ENCODE results near the genes HSPA2, RAB15 and MAX.

- RRBS: no CpG with 5 or more reads among the region's 7 CpGs
These were observed 3.3 kb downstream of the MTHFD1 start for GRCh38 chr14:64391365-64391842.

DNA sequence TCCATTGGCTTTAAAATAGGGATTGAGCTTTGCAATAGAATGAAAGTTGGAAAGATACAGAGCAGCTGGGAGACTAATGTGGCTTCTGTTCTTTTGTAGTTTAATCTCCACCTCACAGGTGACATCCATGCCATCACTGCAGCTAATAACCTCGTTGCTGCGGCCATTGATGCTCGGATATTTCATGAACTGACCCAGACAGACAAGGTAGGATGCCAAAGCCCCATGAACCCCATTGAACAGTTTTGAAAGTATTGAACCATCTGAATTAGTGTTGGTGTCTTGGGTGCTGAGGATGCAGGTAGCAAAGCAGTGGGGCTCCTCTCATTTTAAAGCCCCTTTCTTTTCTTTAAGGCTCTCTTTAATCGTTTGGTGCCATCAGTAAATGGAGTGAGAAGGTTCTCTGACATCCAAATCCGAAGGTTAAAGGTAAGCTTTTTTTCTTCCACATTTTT lies 33.8 kb upstream of the AKAP5 start:
- RRBS: no CpG with 5 or more reads among the region's 5 CpGs

DNA sequence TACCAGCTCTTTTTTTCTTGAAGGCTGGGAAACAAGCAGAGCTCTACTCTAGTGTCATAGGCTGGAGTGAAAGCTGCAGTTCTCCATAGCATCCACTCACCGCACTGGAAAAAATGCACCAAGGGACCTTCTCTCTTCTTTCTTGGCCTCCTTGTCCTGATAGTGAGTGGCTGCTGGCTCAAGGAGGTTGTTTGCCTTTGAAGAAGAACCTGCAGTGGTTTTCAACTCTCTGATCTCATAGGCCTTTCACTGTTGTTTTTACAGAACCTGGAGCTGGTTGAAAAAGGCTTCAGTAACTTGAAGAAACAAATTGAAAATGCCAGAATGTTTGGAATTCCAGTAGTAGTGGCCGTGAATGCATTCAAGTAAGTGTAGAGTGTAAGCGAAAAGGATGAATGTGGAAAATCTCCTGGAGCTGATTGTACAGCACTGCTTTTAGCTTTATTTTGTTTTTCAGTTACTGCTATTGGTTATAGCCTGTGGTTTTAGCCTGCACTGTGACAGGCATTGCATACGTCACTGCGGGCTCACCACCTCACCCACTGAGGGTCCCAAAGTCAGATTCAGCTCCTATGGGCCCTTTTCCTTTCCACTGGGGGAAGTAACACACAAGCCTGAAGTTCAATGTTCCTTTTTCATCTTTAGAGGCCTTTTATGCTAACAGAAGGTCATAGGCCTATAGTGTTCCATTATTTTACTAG lies 17.2 kb upstream of the AKAP5 start:
- RRBS: no CpG with 5 or more reads among the region's 5 CpGs

GRCh38 chr14:64501509-64502272 lies 1.9 kb downstream of the ZBTB25 start:
- RRBS: no CpG with 5 or more reads among the region's 10 CpGs

DNA sequence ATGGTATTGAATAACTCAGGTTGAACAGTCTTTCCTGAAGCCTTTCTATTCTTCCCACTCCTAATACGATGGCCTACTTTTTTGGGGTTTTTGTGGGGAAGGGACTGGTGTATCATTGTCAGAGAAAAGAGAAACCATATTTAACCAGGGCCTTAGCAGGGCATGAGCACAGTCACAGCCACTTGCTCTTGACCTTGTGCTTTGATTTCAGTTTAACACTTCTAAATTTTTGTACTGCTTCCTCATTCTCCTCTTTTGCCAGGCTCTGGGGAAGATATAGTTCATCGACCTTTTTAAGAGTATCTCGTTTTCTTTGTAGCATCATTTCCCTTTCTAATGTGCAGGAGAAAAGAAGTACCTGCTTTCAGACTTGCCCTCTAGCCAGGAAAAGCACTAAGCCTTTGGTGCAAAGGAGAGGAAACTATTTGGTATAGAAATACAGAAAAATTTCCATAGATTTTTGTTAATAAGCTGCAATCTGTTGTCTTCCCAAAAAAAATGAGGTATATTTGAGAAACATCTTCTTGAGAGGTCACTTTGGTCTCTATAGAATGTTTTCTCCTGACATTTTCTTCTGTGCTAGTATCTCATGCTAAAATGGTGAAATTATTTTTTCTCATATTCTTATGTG lies 2.2 kb downstream of the ZBTB1 start:
- RRBS: no CpG with 5 or more reads among the region's 3 CpGs

GRCh38 chr14:64510249-64510975 lies 5.8 kb downstream of the ZBTB1 start:
- RRBS: no CpG with 5 or more reads among the region's 1 CpG

DNA sequence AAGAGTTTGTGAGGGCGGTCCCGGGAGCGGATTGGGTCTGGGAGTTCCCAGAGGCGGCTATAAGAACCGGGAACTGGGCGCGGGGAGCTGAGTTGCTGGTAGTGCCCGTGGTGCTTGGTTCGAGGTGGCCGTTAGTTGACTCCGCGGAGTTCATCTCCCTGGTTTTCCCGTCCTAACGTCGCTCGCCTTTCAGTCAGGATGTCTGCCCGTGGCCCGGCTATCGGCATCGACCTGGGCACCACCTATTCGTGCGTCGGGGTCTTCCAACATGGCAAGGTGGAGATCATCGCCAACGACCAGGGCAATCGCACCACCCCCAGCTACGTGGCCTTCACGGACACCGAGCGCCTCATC lies at the start of gene HSPA2:
HSPA2 (plus strand) TSS at position 90 of the 354 bp plus-strand sequence.
- RRBS: 11% methylated on average over 2 of the region's 30 CpGs

DNA sequence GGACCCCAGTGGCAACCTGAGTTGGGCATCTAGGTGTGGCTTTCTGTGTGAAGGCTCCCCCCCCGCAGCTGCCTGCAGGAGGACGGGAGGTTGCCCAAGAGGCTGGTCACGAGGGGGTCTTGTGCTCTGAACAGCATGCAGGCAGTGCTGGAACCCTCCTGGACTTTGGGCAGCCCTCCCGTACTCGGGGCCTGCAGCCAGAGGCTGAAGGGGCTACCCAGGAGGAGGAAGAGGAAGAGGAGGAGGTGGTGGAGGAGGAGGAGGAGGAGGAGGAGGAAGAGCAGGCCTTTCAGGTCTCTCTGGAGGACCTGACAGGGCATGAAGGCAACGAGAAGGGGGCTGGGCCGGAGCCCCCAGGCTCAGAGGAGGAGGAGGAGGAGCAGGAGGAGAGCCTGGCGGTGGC lies 33.5 kb downstream of the PLEKHG3 start:
- RRBS: no CpG with 5 or more reads among the region's 8 CpGs

- RRBS: no CpG with 5 or more reads among the region's 34 CpGs
These were observed 60.2 kb downstream of the PLEKHG3 start for GRCh38 chr14:64764082-64765223.

GRCh38 chr14:64826698-64827251 lies 52.9 kb downstream of the SPTB start:
- RRBS: no CpG with 5 or more reads among the region's 9 CpGs

- RRBS: no CpG with 5 or more reads among the region's 6 CpGs
These were observed 21.7 kb downstream of the SPTB start for GRCh38 chr14:64858013-64858470.

DNA sequence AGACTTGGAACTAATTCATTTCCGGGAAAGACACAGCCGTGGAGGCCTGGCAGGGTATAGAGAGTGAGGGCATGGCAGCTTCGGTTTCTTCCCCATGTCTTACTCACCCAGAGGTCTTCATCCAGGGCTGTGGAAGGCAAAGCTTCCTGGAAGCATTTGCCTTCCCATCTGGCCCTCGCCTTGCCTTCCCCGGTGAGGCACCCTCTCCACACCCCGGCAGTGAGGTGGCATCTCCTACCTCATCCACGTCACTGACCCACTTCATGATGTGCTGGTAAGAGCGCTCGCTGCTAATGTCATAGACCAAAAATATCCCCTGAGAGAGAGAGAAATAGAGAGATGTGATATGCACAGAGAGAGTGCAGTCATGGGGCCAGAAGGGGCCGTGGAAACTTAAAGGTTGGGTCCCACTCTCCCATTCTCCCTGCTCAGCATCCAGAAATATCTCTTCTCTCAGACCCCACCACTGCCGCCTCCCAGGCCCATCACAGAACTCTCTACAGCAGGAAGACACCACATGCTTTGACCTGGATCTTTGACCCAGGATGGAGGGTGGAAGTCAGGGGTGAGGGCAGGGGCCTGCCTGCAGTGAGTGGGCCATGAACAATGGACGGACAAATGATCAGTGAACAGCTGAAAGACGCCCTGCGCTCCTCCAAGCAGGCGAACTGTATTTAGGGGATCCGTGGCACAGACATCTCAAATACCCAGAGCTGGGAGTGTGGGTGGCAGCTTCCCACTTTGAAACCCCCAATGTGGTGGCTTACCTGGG lies 8.5 kb upstream of the GPX2 start:
- RRBS: no CpG with 5 or more reads among the region's 16 CpGs

DNA sequence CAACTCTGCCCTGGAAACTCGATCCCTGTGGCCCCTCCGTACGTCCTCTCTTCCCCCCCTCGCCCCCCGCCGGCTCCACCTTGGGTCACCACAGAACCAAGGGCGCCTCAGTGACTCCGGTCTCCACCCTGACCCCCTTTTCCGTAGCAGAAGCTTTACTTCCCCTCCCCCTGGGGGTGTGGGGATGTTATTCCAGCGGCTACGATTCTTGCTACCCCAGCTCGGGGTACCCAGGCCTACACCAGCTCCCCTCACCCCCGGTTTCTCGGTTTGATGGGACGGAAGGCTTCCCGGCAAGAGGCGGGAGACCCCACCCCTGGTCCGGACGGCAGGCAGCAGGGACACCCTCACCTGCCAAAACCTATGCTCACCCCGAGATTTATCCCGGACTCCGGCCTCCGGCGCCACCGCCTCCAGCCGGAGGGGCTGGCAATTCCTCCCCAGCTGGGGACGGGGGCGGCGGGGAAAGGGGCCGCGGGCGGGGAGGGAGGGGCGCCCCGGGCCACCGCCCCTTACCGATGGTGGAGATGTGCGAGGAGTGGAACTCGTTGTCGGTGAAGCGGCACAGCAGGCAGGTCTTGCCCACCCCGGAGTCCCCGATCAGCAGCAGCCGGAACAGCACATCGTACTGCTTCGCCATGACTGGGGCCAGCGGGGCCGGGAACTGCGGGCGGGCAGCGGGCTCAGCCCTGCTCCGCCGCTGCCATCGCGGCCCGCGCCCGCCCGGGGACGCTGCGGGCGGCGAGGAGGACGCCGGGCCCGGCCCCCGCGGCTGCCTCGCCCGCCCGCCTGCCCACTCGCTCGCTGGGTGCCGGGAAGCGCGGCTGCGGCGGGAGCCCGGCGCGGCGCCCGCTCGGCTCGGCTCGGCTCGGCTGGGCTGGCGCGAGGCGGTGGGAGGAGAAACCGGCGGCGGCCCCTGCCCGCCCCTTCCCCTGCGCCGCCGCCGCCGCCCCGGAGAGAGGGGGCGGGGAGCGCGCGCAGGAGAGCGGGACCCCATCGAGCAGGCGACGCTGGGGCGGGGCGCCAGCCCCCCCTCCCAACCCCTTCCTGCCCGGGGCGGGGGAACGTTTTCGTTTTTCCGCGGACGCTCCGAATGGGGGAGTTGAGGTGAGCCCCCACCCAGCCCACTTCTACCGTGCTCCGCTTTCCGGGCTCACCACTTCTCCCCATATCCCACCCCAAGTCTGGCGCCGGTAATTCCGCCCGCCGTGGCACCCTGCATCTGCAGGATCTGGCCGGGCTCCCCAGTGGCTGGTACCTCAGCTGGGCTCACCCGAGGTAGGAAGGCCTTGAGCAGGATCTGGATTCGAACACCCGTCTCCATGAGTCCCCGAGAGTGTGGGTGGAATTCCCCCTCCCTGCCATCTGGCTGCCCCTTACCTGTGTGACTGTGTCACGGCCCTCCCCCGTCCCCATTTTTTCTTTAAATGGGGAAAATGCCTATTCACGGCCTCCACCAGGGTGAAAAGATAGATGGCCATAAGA lies at the start of gene RAB15:
RAB15 (minus strand) TSS at position 900 of the 1,485 bp plus-strand sequence.
- RRBS: 8% methylated on average over 87 of the region's 133 CpGs

DNA sequence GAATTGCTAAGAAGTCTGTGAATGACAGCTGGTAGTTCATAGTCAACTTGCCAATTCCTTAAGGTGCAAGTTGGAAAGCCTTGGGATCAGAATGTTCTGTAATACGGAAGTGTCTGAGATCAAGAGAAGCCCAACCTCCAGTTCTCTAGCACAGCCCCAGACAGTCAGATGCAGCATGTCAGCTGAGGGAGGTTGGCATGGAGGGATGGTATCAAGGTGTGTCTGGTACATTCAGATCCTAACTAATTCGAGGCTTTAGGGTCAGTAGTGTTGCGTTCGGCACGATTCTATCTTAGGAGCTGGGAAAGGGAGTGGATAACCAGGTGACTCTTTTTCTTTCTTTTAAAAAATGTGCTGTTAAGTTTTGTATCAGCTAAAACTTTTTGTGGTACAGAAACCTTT lies 38.3 kb downstream of the FNTB start:
- RRBS: no CpG with 5 or more reads among the region's 5 CpGs

GRCh38 chr14:65072957-65073529 lies 29.3 kb downstream of the MAX start:
- RRBS: no CpG with 5 or more reads among the region's 3 CpGs

- RRBS: no CpG with 5 or more reads among the region's 3 CpGs
These were observed 24.9 kb downstream of the MAX start for GRCh38 chr14:65077421-65077885.

GRCh38 chr14:65101612-65101926 lies 748 bp downstream of the MAX start:
- RRBS: 8% methylated on average over 15 of the region's 20 CpGs

GRCh38 chr14:65101927-65102772 lies at the start of gene MAX:
Gene MAX, minus strand, starts transcription at chr14:65102517.
- RRBS: 2% methylated on average over 29 of the region's 78 CpGs

- RRBS: 2% methylated on average over 6 of the region's 32 CpGs
These were observed 862 bp downstream of the FUT8 start for GRCh38 chr14:65413369-65413814.

DNA sequence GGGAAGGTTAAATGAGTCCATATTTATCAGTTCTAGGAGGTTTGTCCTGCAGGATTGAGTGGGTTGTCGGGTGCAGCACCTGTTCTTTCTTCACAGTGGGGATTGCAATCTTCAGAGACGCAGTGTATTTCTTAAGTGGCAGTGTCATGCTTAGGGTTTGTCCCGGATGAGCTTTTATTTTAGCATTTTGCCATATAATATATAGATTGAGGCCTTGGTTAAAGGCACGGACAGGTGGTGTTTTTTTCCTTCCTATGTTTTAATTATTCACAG lies 1.2 kb downstream of the FUT8 start:
- RRBS: no CpG with 5 or more reads among the region's 4 CpGs

Measured in HCT116 (cell line).